Breast (tissue), 4 donors: Measurements from ENCODE around the gene SETMAR.

- PRO-cap, 3 experiments, result no peak in any of the 3 experiments
- RRBS, result no CpG with 5 or more reads among the region's 4 CpGs
Observed at GRCh38 chr3:74498-75347, 121.8 kb upstream of the CHL1 start.

DNA sequence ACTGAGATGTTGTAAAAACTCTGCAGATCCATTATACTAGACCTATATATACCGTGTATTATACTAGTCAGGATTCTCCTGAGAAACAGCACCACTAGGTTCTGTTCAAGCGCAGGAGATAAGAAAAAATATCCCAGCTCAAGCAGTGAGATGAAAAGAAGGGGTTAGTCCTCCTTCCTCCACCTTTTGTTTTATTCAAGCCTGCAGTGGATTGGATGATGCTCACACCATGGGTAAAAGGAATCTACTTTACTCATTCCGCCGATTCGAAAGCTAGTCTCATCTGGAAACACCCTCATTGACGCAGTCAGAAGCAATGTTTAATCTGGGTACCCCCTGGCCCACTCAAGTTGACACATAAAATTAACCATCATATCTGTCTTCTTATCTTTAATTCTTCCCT, 340.3 kb downstream of the CHL1 start:
- PRO-cap, 3 experiments, result no peak in any of the 3 experiments
- RRBS, result no CpG with 5 or more reads among the region's 6 CpGs

GRCh38 chr3:4302937-4304172, at the start of gene SETMAR:
TSS of gene SETMAR (plus strand) at chr3:4303369.
- PRO-cap, 3 experiments, result peak in 3 of 3 experiments; most common plus-strand start chr3:4303369 (in 3); most common minus-strand start chr3:4303123 (in 1)
- RRBS, result 5% methylated on average over 5 of the region's 72 CpGs

GRCh38 chr3:4366137-4366810, 63.1 kb downstream of the SETMAR start:
- PRO-cap, 3 experiments, result no peak in any of the 3 experiments
- RRBS, result no CpG with 5 or more reads among the region's 13 CpGs

DNA sequence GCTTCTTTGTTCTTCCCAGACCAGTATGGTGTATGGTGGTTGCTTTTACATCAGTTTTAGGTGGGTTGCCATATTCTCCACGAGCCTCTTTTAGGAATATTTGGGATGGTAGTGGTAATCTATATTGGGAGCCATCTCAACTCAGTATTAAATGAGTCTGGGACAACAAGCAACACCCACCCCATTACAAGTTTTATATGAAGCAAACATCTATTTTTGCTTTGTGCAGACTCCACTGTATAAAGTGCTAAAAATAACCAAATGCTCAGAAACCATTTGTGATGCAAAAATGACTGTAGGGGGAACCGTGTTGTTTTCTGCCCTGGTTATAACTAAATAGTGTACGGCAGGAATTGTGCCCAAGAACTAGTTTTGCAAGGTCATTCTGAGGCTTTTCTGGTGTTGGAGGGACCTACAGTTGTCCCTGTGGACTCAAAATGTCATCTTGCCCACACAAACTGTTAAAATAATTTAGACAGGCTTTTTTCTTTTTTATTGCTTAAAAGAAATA, 88.3 kb downstream of the ITPR1 start:
- PRO-cap, 3 experiments, result no peak in any of the 3 experiments
- RRBS, result no CpG with 5 or more reads among the region's 3 CpGs

DNA sequence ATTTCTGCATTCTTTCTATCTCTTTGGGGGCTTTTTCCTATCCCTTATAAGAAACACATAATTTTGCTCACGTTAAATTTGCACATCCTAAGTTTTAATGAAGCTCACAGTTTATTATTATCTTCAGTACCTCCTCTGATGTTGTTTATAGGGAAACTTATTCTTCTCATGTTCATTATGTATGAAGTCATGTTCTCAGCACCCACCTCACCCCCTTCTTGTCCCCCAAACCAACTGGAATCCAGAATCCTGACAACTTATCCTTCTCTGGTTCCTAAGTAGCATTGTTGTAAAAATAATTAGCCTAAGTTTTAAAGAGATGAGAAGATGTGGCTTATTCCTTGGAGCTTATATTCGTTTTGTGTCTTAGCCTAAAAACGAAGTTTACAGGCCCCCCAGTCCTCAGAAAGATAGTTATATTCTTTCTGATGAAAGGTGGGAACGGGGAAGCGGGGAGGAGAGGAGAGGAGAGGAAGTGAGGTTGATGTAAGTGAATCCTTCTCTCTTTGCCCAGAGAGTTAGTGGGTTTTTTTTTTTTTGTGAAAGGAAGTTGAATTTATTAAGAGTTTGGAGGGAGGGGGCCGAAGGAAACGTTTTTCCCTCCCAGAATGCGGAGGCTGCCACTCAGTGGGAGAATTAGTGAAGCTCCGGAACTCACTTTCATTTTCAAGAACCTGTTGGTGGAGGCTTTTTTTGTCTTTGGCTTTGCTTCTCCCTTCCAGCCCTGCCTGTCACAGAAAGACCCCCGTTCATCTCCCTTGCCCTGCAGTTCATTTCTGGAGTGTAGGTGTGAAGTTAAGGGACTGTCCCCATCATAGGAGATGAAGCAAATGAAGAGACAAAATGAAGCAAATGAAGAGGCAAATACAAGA, 91.1 kb downstream of the ITPR1 start:
- PRO-cap, 3 experiments, result peak in 2 of 3 experiments; most common plus-strand start position 620 of the sequence (in 1); most common minus-strand start position 472 of the sequence (in 1)
- RRBS, result no CpG with 5 or more reads among the region's 10 CpGs

DNA sequence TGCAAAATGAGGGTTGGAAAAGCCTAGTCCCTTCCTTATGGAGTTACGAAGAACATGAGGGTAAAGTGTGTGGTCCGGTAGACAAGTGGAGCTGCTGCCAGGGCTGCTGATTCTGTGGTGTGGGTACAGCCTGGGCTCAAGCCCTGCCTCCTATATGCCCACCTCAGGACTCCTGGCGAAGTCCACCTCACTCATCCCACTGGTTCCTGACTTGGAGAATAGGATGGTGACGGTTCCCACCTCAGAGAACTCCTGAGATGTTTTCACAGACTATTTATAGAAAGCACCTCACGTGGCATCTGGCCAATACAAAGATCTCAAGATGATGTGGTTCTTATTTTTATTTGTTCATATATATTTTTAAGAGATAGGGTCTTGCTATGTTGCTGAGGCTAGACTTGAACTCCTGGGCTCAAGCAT, 236.9 kb upstream of the BHLHE40 start:
- PRO-cap, 3 experiments, result no peak in any of the 3 experiments
- RRBS, result no CpG with 5 or more reads among the region's 5 CpGs

DNA sequence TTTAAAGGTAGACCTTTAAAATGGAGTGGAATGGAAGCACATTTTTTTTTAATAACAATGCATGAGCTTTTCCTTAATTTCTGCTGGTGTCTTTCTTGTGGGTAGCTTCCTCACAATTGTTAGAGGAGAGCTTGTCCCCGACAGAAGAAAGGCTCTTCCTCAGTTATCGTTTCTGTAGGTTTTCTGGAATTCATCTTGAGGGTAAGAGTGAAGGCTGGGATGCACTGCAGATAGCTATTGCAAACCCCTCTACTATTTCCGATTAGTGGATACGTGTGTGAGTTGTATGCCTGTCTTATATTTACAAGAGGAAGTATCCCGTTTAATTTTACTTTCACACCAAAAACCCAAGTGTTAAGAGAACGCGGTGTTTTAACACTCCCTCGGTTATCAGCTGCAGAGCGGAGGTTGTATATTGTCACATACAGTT, 230.8 kb upstream of the BHLHE40 start:
- PRO-cap, 3 experiments, result no peak in any of the 3 experiments
- RRBS, result no CpG with 5 or more reads among the region's 9 CpGs

- PRO-cap, 3 experiments, result no peak in any of the 3 experiments
- RRBS, result no CpG with 5 or more reads among the region's 19 CpGs
Observed at GRCh38 chr3:4818556-4819542, 160.4 kb upstream of the BHLHE40 start.

DNA sequence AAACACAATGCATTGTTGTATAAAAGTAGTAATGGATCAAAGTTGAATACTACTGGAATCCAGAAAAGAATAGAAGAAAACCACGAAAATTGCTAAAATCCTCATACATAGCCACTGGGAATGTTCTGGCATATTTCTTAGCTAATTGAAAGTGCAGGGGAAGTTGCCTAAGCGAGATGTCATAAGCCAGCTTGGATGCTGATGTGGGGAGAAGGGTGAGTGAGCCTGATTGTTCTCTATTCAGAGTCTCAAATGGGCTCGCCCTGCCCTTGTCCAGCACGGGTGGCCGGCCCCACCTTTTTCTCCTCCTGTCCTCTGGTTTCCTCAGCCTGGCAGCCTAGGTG, 151.1 kb upstream of the BHLHE40 start:
- PRO-cap, 3 experiments, result no peak in any of the 3 experiments
- RRBS, result no CpG with 5 or more reads among the region's 5 CpGs

GRCh38 chr3:4829399-4829878, 149.8 kb upstream of the BHLHE40 start:
- PRO-cap, 3 experiments, result no peak in any of the 3 experiments
- RRBS, result no CpG with 5 or more reads among the region's 3 CpGs

- PRO-cap, 3 experiments, result no peak in any of the 3 experiments
- RRBS, result no CpG with 5 or more reads among the region's 15 CpGs
Observed at GRCh38 chr3:4886925-4887700, 92.1 kb upstream of the BHLHE40 start.

DNA sequence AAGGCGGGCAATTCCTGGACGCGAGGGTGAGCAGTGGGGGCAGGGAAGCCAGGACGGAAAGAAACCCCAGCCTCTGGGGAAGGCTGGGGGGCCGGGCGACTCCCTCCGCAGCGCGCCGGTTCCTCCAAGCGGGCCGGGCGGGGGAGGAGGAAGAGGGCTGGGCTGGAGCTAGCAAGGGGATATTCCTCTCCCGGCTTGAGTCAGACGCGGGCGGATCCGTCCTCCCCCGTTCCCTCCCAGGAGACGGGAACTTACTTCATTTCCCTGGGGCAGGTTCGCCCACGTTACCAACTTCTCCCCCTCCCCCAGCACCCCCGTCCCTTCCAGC, 549 bp upstream of the BHLHE40 start:
- PRO-cap, 3 experiments, result peak in 3 of 3 experiments; most common plus-strand start position 33 of the sequence (in 2); most common minus-strand start position 125 of the sequence (in 2)
- RRBS, result 3% methylated on average over 3 of the region's 23 CpGs

DNA sequence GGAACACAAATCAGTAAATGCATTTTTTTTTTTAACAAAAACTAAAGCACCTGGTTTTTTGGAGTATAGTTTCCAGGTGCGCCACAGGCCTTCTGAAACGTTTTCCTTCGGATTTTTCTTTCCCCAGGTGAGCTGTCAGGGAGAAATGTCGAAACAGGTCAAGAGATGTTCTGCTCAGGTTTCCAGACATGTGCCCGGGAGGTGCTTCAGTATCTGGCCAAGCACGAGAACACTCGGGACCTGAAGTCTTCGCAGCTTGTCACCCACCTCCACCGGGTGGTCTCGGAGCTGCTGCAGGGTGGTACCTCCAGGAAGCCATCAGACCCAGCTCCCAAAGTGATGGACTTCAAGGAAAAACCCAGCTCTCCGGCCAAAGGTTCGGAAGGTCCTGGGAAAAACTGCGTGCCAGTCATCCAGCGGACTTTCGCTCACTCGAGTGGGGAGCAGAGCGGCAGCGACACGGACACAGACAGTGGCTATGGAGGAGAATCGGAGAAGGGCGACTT, 3.5 kb downstream of the BHLHE40 start:
- PRO-cap, 3 experiments, result no peak in any of the 3 experiments
- RRBS, result 37% methylated on average over 6 of the region's 21 CpGs

DNA sequence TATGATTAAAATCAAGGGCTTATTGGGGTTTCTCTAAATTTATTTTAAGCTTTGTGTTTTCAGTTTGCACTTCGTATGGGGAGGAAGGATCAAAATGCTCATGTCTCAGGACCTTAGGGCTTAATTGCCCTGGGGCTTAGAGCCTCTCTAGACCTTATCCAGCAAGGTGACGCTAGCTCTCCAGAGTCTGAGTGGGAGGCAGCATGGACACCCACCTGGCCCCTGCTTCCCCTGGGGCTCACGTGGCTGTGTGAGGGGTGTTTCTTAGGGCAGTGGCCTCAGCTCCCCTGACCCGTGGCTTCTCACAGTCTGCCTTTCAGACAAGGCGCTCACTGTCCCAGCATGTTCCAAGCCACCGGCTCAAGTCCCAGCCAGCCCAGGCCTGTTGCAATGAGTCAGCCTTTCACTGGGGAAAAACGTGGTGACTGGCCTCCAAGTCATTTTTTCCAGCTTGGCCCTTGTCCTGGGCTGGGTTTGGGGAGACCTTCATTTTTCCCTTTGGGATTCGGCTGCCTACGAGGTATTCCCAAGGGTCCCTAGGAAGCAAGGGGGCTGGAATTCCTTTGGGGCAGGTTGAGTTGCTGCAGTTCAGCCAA, 15.6 kb downstream of the BHLHE40 start:
- PRO-cap, 3 experiments, result peak in 2 of 3 experiments; most common plus-strand start position 490 of the sequence (in 1); most common minus-strand start position 304 of the sequence (in 1)
- RRBS, result no CpG with 5 or more reads among the region's 9 CpGs

DNA sequence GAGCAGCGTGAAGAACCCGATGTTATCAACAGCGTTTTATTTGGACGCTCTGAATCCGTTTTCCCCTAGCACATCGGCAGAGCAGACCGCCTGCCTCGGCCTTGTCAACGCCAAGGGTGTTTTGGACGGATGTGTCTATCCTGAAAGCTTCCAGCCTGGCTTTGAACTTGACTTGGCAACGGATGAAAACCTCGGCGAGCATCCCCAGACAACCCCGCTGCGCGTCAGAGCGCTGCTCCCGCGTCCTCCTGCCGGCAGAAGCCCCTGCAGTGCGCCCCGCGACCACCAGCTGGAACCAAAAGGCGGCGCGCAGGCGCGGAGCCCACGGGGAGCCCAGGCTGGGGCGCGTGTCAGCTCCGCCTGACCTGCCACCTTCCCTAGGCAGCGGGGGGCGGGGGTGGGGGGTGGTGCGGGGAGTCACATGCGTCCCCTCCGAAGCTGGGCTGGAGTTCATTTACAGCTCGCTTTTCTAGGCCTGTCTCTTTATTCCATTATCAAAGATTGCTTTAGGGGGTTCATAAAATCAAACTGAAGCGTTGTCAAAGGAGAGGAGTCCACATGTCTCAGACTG, 26.1 kb upstream of the ARL8B start:
- PRO-cap, 3 experiments, result no peak in any of the 3 experiments
- RRBS, result no CpG with 5 or more reads among the region's 39 CpGs

GRCh38 chr3:5122740-5123198, 677 bp downstream of the ARL8B start:
- PRO-cap, 3 experiments, result peak in 3 of 3 experiments; most common plus-strand start chr3:5123059 (in 3)
- RRBS, result no CpG with 5 or more reads among the region's 23 CpGs

DNA sequence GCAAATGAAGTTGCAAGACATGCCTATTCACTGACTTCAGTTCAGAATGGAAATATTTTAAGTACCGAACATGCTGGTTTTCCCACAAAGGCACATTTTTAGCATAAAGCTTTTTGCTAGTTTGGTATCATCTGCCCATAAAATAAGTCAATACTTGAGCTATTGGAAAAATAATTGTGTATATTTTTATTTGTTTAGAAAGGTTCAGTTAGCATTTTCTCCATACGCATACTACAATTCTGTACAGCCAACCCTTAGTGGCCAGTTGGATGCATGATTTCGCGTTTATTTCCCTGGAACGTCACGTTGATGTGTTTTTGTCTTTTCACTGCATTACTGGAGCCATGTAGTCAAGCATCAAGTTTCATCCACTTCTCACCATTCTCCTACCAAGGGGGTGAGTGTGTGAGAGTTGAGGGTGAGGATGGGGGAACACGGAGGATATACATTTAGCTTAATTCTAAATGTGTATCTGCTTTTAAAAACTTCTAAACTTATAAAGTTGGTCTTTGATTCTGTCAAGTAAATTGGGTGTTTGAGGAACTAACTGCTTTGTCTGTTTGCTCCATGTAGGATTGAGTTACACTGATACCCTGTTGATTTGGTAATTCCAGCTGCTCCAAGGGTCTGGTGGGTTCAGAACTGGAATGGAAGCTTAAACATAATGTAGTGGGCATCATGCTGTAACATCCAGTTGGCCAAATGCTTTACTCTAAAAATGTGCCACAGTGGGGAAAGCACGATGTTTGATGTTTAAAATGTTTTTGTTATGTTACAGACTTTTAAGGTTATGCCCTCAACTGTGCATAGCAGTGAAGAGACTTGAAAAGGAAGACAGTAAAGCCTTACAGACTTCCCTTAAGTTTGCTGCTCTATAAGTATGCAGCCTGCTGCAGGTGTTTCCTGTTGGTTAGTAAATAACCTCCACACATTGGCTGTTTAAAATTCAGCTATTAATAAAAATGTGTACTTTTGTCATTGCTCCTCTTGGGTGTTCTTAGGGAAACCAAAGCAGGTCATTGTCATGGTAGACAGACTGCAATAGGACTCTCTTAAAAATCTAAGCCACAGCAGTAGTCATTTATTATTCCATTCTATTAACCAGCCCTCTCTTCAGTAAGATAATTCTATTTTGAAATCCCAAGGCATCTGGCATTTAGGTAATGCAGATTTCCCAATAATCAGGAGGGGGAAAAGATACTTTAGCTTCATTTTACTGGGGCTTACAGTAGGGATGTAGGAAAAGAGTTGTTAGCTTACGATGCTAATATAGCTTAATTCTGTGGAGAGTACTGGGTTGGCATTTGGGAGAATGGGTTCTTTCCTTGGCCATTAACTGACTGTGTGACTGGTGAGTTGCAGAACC, 6.0 kb upstream of the EDEM1 start:
- PRO-cap, 3 experiments, result no peak in any of the 3 experiments
- RRBS, result no CpG with 5 or more reads among the region's 9 CpGs

DNA sequence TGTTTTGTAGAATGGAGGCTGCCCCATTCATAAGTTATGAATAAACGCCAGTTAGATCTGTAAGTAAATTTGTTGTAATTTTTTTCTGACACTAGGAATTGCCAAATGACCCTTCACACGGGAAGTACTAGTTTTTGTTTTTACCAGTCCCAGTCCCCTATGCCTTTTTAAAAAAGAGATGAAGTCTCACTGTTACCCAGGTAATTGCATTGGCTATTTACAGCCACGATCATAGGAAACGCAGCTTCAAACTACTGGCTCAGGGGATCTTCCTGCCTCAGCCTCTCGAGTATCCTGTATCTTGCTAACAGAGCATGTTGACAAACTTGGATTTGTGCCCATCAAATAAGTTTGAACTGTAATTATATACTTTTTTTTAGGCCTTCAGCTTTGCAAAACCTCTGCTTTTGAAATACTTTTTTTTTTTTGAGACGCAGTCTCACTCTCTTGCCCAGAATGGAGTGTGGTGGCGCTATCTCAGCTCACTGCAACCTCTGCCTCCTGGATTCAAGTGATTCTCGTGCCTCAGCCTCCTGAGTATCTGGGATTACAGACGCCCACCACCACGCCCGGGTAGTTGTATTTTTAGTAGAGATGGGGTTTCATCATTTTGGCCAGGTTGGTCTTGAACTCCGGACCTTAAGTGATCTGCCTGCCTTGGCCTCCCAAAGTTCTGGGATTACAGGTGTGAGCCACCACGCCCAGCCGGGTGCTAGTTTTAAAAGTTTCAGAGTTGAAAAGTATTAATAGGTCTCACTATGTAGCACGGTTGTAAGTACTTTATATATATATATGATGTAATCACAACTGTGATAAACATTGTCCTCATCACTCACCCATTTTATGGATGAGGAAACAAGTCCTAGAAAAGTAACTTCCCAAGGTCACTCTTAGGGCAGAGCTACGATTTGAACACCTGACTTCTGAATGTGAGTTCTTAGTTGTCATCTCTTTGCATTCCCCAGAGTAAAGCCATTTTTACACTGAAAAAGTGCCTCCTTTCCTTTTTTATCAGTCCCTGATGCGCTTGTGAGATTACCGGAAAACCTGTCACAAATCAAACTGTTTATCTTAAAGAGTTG, 2.8 kb upstream of the EDEM1 start:
- PRO-cap, 3 experiments, result no peak in any of the 3 experiments
- RRBS, result no CpG with 5 or more reads among the region's 18 CpGs

- PRO-cap, 3 experiments, result no peak in any of the 3 experiments
- RRBS, result no CpG with 5 or more reads among the region's 9 CpGs
Observed at GRCh38 chr3:5186633-5187041, 870 bp upstream of the EDEM1 start.